Measurements from ENCODE around the gene CXXC5.

GRCh38 chr5:139075419-139076148 lies 122.6 kb downstream of the SIL1 start:
- RRBS, 2 experiments = no CpG with 5 or more reads among the region's 5 CpGs

DNA sequence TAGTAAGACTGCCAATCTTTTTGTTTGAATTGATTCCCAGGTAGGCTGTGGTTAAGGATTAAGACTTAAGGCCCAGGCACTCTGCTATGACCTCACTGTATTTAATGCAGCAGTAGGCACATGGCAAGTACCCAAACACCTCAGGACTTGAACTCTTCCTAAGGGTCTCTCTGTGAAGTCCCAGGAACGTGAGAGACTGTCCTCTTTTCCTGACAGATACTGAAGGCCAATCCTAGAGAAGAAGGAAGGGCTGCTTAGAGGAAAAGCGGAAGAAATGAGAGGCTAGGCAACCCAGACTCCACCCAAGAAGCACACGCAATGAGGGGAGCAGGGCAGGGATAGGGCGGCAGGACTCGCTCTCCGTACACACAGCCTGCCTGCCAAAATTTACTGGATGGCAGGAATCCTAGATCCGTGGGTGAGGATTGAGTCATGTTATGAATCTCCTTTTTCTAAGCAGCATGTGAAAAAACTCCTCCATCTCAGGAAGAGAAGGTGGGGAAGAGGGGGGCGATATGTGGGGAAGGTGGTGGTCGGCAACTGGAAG lies 93.4 kb downstream of the SIL1 start:
- RRBS, 2 experiments = no CpG with 5 or more reads among the region's 9 CpGs

GRCh38 chr5:139141828-139142186 lies 56.4 kb downstream of the SIL1 start:
- RRBS, 2 experiments = no CpG with 5 or more reads among the region's 2 CpGs

- RRBS, 2 experiments = no CpG with 5 or more reads among the region's 12 CpGs
Measured at GRCh38 chr5:139274406-139274773, 19.1 kb upstream of the MATR3 start.

GRCh38 chr5:139297526-139298083 lies 4.1 kb downstream of the MATR3 start:
- RRBS, 2 experiments = no CpG with 5 or more reads among the region's 2 CpGs

DNA sequence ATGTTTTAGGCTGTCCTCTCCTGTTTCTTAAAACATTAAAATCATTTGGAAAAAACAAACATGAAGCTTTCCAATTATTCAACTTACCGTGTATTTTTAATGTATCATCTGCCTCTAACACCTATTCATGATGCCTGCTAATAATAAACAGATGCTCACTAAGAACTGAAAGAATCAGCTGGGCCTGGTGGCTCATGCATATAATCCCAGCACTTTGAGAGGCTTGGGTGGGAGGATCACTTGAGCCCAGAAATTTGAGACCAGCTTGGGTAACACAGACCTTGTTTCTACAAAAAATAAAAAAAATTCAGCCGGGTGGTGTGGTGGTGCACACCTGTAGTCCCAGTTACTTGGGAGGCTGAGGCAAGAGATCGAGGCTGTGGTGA lies 19.8 kb downstream of the SLC23A1 start:
- RRBS, 2 experiments = no CpG with 5 or more reads among the region's 3 CpGs

GRCh38 chr5:139378940-139379595 lies 4.0 kb downstream of the SLC23A1 start:
- RRBS, 2 experiments = no CpG with 5 or more reads among the region's 16 CpGs

- RRBS, 2 experiments = no CpG with 5 or more reads among the region's 6 CpGs
Measured at GRCh38 chr5:139502769-139503493, 20.4 kb upstream of the STING1 start.

GRCh38 chr5:139627440-139627873 lies 20.7 kb upstream of the CXXC5 start:
- RRBS, 2 experiments = no CpG with 5 or more reads among the region's 2 CpGs

DNA sequence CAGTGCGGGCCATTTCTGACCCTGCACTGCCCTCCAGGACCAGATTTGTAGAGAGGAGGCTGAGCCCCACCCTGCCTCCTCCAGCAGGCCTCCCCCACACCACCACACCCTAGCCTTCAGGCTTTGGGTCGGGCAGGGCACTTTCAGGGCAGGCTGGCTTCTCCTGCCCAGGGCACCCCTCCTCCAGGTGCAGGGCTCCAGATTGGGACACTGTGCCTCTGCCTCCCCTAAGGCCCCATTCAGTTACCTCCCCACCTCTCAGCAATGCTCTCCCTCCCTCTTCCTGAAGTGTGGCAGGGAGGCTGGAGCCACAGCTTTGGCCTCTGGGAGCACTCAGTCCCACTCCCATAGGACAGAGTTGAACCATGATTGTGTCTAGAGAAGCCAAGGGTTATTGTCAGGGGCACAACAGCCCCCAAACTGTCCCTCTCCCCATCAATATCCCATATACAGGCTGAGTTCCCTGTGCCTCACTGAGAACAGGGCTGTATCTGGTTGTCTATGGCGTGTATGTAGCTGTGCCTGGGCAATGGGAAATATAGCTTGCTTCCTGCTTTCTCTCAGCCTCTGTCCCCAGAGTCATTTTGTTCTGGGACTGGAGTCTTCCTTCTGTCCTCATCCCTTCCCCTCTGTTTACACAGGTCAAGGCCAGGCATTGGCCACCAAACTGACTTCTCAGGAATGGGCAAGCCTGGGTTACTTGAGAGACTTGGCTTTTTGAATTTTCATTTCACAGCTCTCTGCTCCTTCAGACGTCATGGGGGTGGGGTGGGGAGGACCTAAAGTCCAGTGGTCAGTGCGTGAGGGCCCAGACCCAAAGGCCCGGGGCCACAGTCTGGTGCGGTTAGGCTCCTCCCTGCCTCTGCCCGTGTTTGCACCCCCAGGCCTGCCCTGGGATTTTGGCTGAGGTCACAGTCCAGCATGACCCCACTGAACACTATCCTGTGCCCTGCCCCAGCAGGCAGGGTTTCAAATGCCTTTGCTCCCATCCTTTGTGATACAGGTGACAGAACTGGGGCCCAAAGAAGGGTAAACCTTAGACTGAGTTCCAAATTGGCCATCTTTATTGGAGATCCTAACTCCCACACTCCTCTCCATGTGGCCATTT lies 4.4 kb upstream of the CXXC5 start:
- RRBS, 2 experiments = no CpG with 5 or more reads among the region's 8 CpGs

GRCh38 chr5:139648037-139649049 lies at the start of gene CXXC5:
CXXC5 (plus strand) TSS chr5:139648349.
- RRBS, 2 experiments = 2% methylated on average over 26 to 27 of the region's 121 CpGs

- RRBS, 2 experiments = no CpG with 5 or more reads among the region's 18 CpGs
Measured at GRCh38 chr5:139669156-139669808, 21.1 kb downstream of the CXXC5 start.

DNA sequence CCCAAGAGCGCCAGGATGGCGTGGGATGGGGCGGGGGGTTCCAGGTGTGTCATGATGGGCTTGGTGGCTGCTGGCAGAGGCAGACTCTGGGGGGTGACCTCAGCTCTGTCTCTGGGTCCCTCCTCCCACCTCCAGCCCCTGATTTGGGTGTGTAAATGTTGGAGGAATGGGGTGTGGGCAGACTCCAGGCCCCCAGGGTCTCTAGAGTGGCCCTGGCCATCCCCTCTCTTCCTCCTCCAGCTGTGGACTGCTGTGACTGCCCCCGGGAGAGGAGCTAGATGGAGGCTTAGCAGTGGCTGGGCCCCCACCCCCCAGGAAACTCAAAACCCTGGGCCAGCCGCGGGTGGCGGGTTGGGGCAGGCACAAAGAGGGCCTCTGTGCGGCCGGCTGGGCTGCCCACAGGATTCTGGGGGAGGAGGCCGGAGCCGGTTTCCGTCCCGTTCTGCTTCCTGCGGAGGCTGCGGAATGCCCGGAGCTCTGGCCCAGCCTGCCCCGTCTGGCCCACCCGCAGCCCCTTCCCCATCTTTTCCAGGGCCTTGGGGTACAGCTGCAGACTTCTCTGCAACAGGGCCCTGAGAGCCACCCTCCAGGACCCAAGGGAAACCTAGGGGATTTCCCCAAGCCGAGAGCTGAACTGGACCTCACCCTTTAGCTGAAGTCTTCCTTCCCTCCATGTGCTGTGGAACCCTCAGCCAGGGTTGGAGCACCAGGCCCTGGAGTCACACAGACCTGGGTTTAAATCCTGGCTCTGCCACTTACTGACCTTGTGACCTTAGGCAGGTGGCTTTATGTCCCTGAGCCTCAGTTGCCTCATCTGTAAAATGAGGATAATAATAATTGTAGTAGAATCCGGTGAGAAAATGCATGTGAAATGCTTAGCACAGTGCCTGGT lies 23.3 kb downstream of the CXXC5 start:
- RRBS, 2 experiments = 96% methylated on average over 6 of the region's 20 CpGs

DNA sequence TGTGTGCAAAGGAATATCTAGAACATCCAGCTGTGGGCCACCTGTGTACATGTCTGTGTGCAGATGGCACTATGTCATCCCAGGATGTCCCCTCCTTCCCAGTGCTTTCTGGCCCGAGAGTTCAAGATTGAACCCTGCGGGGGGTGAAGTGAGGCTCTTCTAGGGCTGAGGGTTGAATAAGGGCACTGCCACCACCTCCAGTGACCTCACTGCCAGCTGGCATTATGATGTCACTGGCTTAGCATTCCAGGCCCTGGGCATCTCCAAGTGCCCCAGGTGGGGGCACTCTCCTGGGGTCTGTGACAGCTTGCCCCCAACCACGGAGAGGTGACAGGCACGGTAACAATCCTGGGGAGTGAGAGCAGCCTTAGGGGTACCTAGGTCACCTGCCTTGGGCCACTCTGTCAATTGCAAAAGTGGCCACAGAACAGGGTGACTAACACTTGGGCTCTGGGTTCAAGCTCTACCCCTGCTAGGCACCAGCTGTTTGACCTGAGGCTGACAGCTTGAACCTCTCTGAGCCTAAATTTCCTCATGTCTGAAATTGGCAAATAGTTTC lies 27.1 kb downstream of the CXXC5 start:
- RRBS, 2 experiments = no CpG with 5 or more reads among the region's 4 CpGs

DNA sequence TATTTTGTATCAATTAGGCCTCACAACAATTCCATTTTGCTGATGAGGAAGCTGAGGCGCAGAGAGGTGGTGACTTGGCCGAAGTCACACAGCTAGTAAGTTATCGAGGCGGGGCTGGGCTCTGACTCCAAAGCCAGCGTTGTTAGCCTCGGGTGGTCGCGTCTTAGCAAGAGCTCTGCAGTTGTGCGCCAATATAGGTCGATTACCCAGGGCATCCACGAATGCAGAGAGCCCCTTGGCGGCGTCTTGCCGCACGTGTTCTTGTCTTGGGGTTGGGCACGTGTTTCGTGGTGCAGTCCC lies 62.2 kb downstream of the CXXC5 start:
- RRBS, 2 experiments = no CpG with 5 or more reads among the region's 17 CpGs

GRCh38 chr5:139711864-139712237 lies 63.7 kb downstream of the CXXC5 start:
- RRBS, 2 experiments = 62 to 77% methylated on average over 6 of the region's 21 CpGs

DNA sequence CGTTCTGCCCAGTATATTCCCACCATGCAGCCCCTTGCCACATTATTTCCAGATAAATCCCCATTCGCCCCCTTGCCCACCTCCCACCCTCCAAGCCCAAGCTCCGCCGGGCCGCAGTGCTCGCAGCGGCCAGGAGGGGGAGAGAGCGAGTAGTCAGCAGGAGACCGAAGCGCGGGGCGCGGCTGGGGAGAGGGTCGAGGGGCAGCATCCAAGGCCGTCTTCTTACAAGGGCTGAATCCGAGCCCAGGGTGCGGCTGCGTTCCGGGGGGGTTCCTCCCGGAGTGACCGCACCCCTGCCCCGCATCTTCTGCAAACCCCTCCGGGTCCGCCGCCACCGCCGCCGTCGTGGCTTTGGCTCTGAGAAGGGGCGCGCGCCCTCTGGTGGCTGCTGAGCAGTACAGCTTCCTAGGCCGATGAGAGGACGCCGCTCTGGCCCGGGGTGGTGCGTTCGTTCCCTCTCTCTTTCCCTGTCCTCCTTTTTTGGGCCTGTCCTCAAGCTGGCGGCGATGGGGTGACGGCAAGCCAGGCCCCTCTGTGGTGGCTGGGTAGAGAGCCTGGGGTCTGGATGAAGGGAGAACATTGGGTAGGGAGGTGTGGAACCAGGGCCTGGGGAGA lies 30.0 kb upstream of the PSD2 start:
- RRBS, 2 experiments = 0 to 4% methylated on average over 4 to 10 of the region's 41 CpGs

DNA sequence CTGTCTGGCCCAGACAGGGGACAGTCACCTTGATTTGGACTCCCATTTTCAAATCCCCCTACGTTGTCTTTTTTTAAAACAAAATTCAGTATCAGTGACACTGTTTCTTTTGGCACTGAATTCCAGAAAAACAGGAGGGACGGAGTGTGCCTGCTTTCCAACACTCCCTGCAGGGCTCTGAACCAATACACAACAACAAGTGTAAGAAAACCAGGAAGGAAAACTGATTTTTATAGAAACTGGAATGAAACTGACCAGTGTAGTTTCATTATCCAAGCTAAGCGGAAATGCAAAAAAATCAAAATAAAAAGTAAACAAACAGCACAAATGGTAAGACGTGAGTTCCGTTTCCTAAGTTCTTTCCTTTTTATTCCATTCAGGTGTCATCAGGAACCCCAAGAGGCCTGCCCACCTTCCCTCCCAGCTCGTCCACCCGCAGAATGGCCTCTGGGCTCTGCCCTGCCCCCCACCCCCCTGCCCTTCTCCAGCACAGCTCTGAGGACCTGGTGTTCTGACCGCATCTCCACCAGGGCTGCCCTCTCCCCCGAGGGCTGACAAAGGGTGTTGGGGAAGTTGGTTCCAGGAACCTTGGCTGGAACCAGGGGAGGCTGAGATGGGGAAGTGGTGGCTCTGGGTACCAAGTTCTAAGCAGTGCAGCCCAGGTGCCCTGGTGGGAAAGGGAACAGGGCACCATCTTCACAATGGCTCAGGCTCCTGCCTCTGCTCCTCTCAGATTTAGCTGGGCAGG lies 73.6 kb downstream of the PSD2 start:
- RRBS, 2 experiments = no CpG with 5 or more reads among the region's 9 CpGs

DNA sequence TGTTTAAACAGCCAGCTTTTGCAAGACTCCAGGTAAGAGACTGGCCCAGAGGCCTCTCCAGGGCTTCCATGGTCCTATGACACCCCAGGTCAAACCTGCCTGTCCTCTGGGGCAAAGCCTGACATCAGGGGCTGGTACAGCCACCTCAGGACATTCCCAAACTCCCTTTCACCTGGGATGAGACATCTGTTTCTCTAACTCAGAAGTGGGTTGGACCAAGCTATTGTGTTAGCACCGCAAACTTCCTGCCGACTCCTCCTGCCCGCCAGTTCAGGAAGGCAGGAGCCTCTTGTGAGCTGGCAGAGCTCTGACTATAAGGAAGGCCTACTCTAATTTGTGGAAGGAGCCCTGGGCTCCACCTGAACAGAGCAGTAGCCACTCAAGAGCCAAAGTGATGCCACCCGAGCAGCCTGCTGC lies 81.4 kb downstream of the PSD2 start:
- RRBS, 2 experiments = no CpG with 5 or more reads among the region's 4 CpGs

- RRBS, 2 experiments = no CpG with 5 or more reads among the region's 8 CpGs
Measured at GRCh38 chr5:140174412-140174845, 559 bp upstream of the CYSTM1 start.

Data from LNCaP clone FGC (cell line).